Retinal pigment epithelial cell (primary cell): ENCODE results near the genes DOK6, CBLN2 and PTGR3.

DNA sequence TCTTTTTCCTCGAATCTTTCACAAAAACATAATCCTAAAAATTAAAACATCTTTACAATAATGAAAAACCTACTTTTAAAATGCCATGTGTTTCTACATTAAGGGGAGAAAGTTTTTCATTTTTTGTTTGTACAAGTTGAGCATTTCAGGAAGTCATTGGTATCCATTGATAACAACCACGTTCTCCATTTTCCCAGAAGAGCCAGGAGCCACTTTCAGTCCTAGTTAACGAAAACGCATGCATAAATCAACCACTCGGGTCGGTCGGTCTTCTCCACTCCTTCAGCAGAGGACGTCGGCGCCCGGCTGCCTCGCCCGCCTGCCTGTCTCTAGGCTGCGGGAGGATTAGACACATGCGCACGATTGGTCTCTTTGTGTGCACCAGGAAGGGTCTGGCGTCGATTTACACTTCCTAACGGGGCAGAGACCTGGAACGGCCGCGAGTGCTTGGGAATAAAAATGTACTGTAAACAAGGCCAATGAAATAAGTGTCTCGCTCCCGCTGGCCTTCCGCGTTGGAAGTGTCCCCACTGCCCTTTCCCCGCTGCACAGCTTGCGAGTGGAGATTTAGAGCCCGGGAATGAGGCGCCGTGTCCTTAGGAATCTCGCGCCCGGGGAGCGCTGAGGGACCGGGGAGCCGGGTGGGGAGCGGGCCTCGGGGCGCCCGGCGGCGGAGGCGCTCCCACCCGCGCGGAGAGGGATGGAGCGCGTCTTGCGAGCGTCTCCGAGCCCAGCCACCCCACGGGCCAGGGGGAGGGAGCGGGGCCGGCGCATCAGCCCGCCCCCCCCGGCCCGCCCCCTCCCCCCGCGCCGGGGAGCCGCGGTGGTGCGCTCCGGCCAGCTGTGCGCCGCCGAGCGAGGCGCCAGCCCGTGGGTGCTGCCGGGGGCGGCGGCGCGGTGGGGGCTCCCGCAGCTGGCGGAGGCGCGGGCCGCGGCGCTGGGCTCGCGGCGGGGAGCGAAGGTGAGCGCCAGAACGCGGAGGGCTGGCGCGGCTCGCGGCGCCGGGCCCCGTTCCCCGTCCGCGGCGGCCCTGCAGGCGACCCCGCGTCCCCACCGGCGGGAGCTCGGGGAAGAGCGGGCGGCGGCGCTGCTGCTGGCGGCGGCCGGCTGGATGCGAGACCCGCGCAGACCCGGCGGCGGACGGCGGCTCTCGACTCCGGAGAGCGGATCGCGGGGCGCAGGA, at the start of gene DOK6:
Gene DOK6 (plus strand): TSS at position 844 of the 1,183 bp plus-strand sequence.
- RRBS: under 1% methylated on average over 39 of the region's 129 CpGs

DNA sequence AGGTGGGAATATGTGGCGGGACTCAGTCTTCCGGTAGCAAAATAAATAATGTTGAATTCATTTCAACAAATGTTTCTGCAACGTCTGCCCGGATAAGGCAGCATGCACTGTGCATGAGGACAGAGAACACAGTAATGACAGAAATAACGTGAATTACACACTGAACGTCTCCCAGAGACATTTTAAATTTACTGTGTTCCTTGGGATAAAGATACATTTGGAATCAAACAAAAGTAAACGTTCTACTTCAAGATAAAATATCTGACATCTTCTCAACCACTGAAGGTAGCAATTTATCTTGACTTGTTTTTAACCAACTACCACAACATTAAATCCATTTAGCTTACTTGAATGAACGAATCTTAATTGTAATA, 1.2 kb downstream of the SOCS6 start:
- RRBS: 0% methylated on average over 2 of the region's 8 CpGs

DNA sequence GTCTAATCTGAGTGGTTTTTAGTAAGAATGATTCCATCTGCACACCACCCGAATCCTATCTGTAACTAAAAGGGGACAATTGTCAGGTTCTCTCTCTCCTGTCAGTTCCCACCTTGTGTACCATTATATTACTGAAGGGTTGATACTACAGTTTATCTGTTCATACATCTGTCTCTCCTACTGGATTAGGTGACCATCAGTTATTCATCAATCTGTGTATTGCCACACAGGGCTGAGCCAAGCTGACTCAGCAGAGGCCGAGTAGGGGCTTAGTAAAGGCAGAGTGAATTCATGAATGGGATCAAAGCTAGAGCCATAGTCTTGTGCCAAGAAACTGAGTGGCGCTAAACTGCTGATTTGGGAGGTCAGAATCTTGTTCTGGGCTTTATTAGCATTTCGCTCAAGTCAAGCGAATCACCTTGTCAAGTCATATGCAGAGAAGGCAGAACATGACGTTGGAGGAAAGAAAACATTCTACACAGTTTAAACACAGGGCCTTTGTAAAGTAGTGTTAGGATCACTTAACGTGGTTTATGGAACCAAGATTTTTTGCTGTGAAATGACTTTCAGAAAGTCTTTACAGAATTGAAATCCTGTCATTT, 34.1 kb downstream of the SOCS6 start:
- RRBS: no CpG with 5 or more reads among the region's 7 CpGs

DNA sequence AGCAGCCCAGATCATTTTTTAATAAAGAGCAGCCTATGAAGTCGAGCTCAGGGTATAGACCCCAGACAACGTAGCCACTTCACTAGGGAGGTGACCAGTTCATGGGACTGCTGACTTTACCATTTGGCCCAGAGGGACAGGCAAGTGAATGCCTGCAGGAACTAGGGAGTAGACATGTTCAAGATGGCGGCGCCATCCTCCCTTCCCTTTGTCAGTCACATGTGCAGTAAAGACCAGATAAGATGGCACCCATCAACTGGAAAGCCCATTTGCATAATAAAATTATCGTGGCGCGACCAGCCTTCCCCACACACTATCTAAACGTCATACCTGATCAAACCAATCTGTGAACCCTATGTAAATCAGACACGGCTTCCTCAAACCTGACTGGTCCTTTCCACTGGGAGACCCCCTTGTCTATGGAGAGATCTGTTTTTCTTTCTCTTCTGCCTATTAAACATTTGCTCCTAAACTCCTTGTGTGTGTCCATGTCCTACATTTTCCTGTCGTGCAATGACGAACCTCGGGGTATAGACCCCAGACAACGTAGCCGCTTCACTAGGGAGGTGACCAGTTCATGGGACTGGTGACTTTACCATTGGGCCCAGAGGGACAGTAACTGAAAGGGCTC, 87.2 kb downstream of the SOCS6 start:
- RRBS: no CpG with 5 or more reads among the region's 14 CpGs

DNA sequence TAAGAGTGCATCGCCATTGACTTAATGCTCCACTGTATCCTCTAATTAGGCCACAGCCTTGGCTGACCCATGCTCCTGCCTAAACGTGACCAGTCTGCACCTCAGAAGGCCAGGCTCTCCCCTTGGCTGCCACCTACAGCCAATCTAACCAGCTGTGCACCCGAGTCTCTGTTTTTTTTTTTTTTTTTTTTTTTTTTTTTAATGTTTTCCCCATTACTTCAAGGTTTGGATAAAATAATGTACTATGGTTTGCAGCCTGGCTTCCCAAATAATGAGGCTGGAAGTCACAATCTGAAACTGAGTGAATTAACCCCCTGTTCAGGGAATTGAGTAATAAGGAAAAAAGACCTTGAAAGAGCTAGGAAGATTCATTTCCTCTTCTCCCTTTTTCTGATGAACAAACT, 361.3 kb downstream of the SOCS6 start:
- RRBS: no CpG with 5 or more reads among the region's 3 CpGs

- RRBS: no CpG with 5 or more reads among the region's 7 CpGs
These were observed 370.1 kb downstream of the SOCS6 start for GRCh38 chr18:70658847-70659404.

DNA sequence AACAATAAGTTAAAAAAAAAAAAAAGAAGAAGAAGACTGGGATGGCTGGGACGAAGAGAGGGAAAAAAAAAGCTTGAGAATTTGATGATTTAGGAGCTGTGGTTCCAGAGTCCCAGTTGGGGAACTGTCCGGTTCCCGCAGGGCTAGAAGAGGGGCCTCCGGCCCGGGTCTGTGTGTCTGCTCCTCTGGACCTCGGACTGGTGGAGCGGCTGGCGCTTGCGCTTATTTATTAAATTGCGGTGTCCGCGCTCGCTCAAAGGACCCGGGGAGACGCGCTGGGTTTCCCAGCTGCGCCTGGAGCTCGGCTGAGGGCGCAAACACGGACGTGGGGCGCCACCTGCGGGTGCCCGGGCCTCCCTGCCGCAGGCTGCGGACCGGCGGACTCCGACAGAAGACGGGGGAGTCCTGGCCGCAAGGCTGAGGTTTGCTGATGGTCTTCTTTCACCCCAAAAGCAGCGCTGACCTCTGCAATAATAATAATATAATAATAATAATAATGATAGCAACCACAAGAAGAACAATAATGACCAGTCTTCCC, at the start of gene CBLN2:
Gene CBLN2 (minus strand): TSS at position 199 of the 538 bp plus-strand sequence.
- RRBS: under 1% methylated on average over 15 of the region's 32 CpGs

- RRBS: no CpG with 5 or more reads among the region's 23 CpGs
These were observed 2.1 kb upstream of the NETO1 start for GRCh38 chr18:72869770-72870425.

DNA sequence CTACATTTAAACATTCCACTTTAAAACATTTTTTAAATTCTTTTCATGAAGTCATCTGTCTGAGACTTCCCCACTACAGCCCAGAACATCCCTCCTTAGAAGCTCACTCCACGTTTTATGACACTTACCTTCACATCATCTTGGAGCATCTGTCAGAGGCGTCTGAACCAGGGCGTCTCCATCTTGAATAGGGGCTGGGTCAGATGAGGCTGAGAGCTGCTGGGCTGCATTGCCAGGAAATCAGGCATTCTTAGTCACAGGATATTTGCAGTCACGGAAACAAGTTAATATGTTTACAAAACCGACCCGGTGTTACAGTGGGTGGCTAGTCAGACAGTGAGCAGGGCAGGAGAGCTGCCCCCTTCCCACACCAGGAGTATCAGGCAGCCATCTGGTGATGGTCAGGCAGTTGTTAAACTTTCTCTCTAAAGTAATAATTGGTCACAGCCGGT, 456.5 kb downstream of the FBXO15 start:
- RRBS: no CpG with 5 or more reads among the region's 7 CpGs

GRCh38 chr18:74290024-74290470, 1.7 kb downstream of the CYB5A start:
- RRBS: no CpG with 5 or more reads among the region's 9 CpGs

GRCh38 chr18:74489747-74490320, 6.3 kb upstream of the CNDP2 start:
- RRBS: no CpG with 5 or more reads among the region's 8 CpGs

DNA sequence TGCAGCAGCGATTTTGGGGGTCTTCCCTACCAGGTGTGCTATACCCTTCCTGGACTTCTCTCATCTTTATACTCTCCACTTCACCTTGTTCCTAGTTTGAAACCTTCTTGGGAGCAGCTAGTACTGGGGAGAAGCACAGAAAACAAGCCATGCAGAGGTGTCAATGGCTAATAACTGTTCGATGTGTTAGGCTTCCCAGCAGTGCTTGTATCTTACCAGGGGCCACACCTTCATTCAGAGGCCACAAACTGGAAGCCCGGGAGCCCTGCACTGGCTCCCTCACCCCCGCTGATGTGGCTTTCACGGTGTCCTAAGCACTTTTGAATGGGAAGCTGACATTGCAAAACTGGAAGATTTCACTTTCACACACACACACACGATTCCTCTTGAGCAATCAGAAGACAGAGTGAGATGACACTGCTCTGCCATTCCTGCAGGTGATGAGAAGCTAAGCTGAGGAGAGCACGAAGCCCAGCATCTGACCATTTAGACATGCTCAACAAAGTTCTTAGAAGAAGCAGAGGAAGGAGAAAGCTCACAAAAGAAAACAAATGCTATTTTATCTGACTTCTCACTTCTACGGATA, 8.7 kb upstream of the ZNF407 start:
- RRBS: no CpG with 5 or more reads among the region's 8 CpGs

- RRBS: under 1% methylated on average over 32 of the region's 80 CpGs
These were observed 588 bp downstream of the ZNF407 start for GRCh38 chr18:74598024-74598892.

DNA sequence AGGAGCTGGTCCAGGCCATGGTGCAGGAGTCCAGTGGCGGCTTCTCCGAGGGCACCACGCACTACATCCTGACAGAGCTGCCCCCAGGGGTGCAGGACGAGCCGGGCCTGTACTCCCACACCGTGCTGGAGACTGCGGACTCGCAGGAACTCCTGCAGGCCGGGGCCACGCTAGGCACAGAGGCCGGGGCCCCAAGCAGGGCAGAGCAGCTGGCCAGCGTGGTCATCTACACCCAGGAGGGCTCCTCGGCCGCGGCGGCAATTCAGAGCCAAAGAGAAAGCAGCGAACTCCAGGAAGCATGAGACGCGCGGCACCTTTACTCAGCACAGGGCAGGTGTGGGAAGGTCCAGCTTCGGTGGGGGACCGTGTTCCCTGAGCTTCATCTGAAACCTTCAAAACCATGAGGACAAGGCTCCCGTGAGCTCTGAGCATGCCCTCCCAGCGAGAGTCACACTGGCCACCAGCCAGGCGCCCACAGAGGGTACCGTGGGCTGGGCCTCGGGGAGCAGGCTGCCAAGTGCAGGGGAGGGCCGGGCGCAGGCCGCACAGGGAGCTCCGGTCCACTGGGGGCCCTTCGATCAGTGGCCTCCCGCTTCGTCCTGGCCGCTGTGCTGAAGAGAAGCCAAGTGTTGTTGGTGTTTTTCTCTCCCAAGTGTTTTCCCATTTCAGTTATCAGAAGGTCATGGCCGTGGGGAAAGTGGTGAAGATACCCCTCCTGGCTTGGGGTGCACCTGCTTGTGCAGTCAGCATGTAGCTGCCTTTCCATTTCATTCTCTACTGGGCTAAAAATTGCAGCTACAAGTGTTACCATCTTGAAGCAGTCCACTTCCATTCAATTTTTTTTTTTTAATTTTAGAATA, 144.5 kb downstream of the PTGR3 start:
- RRBS: 97% methylated on average over 5 of the region's 36 CpGs

GRCh38 chr18:75208798-75209892, at the start of gene PTGR3:
PTGR3 (minus strand) TSS chr18:75209139.
- RRBS: under 1% methylated on average over 69 of the region's 129 CpGs

- RRBS: 98% methylated on average over 4 of the region's 26 CpGs
These were observed 364.2 kb downstream of the ZNF516 start for GRCh38 chr18:76130595-76131532.

DNA sequence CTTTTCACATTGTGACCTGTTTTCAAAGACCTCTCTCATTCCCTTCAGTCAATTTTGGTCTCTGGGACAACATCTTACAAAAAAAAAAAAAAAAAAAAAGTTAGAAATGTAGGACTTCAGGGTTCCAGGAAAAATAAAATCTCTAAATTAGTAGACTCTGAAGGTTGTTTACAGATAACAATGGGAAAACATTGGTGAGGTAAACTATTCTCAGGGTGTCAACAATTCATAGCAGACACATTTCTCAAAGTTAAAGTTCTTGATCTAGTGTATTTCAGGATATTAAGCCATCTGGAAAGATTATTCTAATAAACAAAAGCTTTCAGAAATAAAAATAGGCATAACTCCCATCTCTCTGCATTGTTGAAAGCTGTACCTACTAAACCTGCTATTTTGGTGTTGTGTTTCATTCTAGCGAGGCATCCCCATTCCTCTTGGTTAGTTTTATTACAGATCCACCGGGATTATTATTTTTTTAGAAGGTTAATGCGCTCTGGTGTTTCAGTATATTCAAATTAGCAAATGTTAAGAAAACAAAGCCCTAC, 5.5 kb downstream of the ZNF516 start:
- RRBS: no CpG with 5 or more reads among the region's 3 CpGs

- RRBS: no CpG with 5 or more reads among the region's 20 CpGs
These were observed 30.2 kb upstream of the ZNF516 start for GRCh38 chr18:76524934-76525958.

GRCh38 chr18:76678363-76678644, 144.1 kb upstream of the ZNF236 start:
- RRBS: no CpG with 5 or more reads among the region's 8 CpGs

DNA sequence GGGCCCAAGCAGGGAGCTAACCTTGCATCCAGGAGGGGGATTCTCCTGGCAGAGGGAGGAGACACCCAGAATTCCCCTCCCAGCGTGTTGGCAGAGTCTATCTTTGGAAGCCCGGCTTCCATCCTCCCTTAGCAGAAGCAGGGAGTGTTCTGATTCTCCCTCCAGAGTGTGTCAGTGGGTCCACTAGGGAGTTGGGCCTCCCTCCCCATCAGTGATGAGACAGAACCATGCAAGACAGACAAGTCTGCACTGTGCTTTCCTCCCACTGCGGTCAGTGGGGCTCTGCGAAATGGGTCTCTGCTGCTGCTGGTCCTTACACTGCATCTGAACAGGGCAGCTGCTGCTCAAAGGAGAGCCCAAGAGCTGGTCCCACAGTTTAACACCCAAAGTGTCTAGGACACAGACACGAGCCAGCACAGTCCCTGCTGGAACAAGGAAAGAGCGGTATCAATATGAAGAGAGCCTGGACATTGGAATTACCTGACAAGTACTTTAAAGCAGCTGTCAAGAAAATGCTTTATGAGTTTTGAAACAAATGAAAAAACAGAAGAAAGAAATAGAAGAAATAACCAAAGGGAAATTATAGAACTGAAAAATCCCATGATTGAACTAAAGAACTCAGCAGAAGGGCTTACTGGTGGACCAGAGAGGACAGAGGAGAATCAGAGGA, 40.2 kb downstream of the ZNF236 start:
- RRBS: no CpG with 5 or more reads among the region's 6 CpGs